ENCODE data around the genes CARMIL1, H4C2 and H2AC4.

- PRO-cap, result no peak
Observed at GRCh38 chr6:24667431-24667820, 549 bp downstream of the ACOT13 start.

DNA sequence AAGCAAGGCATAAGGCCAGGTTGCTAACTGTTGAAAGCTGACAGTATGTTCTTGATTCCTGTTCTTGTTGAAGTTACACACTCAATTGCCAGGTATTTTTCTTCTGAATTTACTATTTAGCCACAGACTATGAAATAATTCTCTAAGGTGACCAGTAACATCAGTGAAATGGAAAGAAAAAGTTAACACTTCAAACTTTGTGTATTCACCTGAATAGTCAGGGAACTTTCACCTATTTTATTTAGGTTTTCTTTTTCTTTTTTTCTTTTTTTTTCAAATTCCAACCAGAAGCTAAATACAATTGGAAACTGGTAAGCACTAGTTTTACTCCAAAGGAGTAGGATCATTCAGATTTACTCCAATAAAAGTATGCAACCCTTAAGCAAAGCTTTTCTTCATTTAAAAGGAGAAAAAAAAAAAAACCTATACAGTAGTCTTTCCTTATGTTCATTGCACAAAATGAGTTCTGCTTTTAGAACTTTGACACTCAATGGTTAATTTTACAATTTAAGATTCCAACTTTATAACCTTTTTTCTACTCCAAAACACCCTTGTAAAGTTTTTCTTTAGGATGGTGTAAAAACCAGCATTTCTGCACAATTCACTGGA lies 14.2 kb downstream of the C6orf62 start:
- PRO-cap, result no peak

- PRO-cap, result no peak
Observed at GRCh38 chr6:24781336-24782446, 7.0 kb downstream of the GMNN start.

- PRO-cap, result no peak
Observed at GRCh38 chr6:24877154-24877491, 58.6 kb downstream of the RIPOR2 start.

GRCh38 chr6:24899720-24900505 lies 35.8 kb downstream of the RIPOR2 start:
- PRO-cap, result no peak

DNA sequence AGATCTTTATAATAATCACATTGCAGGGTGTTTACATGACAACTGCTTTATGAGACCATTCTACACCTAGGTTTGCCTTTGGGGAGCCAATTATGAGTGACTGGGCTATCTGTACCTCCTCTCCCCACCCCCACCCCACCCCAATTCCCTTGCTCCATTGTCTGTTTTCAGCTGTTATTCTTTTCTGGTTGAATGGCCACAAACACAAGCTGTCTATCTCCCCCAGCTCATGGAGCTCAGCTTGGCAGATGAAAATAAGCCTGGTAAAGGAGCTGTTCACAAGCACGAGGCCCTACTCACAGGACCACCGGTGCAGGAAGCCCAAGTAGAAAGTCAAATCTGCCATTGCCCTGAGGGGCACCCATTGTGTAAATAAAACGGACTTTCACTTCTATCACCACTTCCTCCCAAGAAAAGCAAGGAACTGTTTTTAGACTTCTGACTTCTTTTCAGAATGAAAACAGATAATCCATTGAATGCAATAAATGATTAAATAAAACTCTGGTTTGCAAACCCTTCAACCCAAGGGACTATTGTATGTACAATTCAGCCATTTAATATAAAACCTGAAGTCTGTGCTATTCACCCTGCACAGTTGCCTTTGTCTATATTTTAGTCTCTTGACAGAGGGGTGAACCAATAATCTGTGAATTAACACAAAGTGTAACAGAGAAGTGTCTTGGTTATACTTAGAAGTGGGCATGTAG lies 27.8 kb downstream of the RIPOR2 start:
- PRO-cap, result no peak

- PRO-cap, result no peak
Observed at GRCh38 chr6:24908727-24909397, 26.9 kb downstream of the RIPOR2 start.

DNA sequence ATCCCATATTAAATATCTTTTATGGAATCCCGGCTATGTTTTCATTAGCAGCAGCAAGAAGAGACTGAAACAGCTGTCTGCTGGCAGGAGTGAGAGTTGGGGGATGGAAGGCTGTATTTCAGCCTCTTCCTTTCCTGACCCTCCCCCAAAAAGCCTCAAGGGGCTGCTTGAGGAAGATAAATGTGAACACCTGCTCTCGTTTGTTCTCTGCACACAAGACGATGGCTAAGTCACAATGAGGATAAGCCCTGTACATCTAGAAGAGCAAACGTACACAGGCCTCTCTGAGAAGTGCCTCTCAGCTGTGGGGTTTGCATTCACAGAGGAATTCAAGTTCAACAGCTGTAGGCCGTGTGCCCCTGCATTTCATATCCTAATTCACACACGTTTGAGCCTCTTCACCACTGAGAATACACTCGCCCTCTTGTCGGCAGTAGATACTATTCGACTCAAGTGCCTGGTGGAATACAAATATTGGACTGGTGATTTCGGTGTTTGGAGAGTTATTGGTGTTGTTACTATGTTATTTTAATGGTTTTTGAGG lies 16.2 kb downstream of the RIPOR2 start:
- PRO-cap, result no peak

- PRO-cap, result no peak
Observed at GRCh38 chr6:24922875-24923137, 13.0 kb downstream of the RIPOR2 start.

GRCh38 chr6:24991579-24992041 lies 55.9 kb upstream of the RIPOR2 start:
- PRO-cap, result no peak

DNA sequence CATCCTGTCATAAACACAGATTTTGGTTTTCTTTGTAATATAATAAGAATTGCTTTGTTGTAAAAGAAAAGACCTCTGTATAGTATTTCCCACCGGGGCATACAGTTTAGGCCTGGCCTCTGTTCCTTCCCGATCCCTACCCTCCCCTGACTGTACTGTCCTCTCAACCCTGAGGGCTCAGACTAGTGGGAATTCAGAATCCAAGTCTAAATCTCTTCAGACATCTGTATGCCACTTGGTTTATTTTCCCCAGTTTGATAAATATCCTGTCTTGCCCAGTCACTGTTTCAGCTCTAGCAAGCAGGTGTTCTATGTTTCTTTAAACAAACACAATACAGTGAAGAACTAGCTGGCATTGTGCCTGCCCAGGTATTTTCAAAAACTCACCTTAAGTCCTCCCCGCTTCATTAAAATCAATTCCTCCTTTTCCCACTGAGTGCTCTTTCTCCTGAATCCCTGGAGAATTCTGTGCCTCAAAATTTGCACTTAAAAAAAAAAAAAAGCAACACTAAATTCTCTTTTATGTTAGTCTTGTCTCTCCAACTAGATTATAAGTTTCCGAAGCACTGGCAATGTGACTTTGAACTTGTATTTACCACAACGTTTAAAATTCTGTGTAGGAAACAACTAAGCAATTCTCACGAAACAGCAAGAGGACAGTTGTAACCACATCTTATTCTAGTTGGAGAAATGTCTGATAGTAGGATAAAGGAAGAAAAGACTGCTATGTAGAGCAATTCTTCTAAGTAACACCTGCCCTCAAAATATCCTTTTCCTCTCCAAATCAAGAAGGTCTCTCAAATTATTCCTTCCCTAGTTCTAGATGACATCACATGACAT lies 112.0 kb upstream of the CARMIL1 start:
- PRO-cap, result no peak

DNA sequence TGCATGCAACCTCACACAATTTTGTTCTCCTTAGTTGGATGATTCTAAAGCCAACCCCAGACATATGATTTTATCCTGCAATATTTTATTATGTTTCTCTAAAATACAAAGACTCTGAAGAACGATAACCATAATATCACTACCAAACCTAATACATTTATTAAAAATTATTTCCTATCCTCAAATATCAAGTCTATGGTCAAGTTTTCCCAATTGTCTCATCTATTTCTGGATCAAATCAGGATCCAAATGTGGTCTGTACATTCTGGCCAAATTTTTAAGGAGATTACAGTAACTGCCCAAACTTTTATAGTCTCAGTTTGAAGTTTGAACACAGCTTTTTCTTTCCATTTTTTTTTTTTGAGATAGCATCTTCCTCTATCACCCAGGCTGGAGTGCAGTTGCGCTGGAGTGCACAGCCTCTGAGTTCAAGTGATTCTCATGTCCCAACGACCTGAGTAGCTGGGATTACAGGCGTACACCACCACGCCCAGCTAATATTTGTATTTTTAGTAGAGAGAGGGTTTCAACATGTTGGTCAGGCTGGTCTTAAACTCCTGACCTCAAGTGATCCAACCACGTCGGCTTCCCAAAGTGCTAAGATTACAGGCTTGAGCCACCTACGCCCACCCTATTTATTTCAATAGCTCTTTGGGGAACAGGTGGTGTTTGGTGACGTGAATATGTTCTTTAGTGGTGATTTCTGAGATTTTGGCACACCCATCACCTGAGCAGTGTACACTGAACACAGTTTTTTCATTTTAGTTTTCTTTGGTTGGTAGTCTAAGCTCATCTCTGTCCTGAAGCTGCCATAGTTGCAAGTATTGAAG lies 85.0 kb upstream of the CARMIL1 start:
- PRO-cap, result no peak

DNA sequence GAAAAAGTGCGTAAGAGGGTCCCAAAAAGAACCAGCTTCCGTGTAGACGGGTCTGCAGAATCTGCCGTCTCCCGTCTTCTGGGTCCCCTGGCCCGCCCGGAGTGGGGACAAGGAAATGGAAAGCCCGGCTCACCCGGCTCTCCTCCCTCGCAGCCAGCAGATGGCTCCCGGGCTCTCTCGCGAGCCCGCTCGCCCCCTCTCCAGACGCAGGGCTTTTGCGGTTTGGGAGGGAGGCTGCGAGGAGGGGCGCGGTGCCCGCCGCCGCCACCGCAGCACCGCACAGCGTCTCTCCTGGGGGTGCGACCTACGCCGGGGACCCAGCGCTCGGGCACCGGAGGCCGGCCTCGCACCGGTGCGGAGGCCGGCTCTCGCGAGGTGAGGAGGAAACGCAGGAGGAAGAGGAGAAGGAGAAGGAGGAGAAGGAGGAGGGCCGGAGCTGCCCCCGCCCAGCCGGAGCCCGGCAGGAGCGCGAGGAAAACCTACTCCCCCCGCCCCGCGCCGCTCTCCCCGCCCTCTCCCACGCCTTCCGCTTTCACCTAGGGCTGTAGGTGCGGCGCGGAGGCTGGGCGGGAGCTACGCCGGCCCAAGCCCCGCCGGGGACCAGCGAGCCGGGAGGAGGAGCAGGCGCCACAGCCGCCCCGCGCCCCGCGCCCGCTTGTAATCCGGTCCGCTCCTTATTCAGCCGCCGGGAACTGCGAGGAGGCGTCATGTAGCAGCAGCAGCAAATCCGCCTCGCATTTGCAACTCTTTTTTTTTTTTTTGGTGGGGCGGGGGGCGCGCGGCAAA lies at the start of gene CARMIL1:
CARMIL1 (plus strand) TSS at position 510 of the 786 bp plus-strand sequence.
- PRO-cap, result bidirectional peak, plus-strand start at position 218 of the sequence, minus-strand start at position 103 of the sequence; bidirectional peak, plus-strand start at position 547 of the sequence, minus-strand start at position 290 of the sequence

GRCh38 chr6:25881910-25882659 lies 8.0 kb upstream of the SLC17A3 start:
- PRO-cap, result no peak

- PRO-cap, result no peak
Observed at GRCh38 chr6:25900304-25900747, 26.3 kb upstream of the SLC17A3 start.

- PRO-cap, result no peak
Observed at GRCh38 chr6:25964983-25965402, 2.4 kb downstream of the TRIM38 start.

DNA sequence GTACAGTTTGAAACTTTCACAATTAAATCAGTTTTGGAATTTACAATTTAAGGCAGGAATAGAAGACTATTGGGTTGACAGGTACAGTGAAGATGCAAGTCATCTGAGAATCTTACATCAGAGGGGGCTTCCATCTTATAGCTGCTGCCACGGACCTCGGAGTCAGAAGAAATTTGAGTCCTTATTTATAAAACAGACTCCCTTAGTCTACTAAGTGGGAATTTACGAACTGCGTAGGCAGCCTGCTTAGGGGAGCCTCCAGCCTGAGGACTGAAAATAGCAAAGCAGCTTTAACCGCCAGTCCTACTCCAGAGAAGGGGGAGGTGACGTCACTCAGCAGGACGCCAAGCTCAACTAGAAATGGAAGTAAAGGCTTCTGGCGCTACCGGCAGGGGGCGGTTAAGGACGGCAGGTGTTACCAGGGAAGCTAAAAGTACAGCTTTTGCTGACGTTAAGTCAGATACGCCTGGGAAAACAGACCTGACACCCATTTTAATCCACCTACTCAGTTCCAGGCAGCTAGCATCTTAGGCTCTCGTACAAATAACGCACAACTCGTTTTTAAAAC lies 939 bp downstream of the H4C2 start:
- PRO-cap, result bidirectional peak, plus-strand start at position 459 of the sequence, minus-strand start at position 272 of the sequence

- PRO-cap, result bidirectional peak, plus-strand start at chr6:26027010, minus-strand start at chr6:26027006; bidirectional peak, plus-strand start at chr6:26027405, minus-strand start at chr6:26027283
Observed at GRCh38 chr6:26026628-26027619, at the start of gene H4C2. Gene H4C2, minus strand, starts transcription at chr6:26027283.

DNA sequence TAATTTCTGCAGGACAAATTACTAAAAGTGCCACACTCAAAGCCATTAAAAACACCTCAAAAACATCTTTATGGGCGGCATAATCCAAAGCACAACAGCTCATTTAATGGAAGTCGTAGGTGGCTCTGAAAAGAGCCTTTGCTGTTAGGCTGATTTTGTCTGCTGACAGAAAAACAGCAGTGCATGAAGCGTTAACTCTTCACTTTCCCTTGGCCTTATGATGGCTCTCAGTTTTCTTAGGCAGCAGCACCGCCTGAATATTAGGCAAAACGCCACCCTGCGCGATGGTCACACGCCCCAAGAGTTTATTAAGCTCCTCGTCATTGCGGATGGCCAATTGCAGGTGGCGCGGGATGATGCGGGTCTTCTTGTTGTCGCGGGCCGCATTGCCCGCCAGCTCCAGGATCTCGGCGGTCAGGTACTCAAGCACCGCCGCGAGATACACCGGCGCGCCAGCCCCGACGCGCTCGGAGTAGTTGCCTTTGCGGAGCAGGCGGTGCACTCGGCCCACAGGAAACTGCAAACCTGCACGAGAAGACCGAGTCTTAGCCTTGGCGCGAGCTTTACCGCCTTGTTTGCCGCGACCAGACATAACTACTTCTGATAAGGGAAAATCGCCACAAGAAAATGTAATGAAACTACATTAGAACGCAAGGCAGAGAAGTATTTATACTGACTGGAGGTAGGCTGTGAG lies at the start of gene H2AC4:
H2AC4 (minus strand) TSS at position 642 of the 694 bp plus-strand sequence.
- PRO-cap, result bidirectional peak, plus-strand start at position 444 of the sequence, minus-strand start at position 469 of the sequence; bidirectional peak, plus-strand start outside the sequence, minus-strand start at position 602 of the sequence

GRCh38 chr6:26043793-26044912 lies 640 bp upstream of the H2BC3 start:
- PRO-cap, result bidirectional peak, plus-strand start at chr6:26043951, minus-strand start at chr6:26043711; unidirectional peak, minus-strand start at chr6:26044580

Measured in sternocleidomastoid (tissue), 1 donor.